Measurements from ENCODE around the genes EIF2A and P2RY14.

- PRO-cap, result no peak
Observed at GRCh38 chr3:150372540-150373159, 35.4 kb upstream of the TSC22D2 start.

DNA sequence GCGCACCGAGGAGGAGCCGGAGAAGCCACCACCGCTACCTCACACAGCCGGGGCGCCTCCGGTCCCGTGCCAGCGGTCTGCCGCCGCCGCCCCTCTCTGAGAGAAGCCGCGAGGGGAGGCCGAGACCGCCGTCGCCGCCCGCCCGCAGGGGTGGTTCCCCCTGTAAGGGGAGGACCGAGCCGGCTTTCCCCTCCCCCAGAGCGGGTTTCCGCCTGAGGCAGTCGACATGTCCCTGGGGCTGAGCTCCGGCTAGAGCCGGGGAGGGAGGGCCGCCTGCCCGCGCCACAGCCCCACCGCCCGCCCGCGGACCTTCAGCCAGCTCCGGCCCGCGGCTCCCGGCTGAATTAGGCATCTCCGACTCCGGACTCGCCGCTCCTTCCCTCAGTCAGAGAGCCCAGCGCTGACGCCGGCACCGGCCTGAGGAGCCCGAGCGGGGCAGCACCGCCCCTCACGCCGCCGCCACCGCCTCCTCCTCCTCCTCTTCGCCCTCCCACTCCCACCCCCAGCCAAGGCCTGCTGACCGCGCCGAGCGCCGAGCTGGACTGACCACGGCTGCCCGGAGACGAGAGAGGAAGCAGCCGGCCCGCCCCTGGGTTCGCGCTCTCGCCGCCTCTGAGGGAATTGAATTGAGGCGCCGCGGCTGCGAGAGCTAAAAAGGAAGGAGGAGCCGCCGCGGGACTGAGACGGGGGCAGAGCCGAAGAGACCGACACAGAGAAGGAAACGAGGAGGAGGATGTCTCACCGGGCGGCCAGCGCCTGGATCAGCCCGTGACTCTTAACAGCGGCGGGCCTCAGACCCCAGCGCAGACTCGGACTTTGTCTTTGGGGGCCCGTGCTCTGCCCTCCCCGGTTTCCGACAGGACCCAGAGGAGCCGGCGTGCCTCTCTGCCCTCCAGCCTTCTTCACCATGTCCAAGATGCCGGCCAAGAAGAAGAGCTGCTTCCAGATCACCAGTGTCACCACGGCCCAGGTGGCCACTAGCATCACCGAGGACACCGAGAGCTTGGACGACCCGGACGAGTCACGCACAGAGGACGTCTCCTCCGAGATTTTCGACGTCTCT lies 677 bp downstream of the TSC22D2 start:
- PRO-cap, result bidirectional peak, plus-strand start at position 252 of the sequence, minus-strand start at position 98 of the sequence; bidirectional peak, plus-strand start at position 545 of the sequence, minus-strand start at position 468 of the sequence

GRCh38 chr3:150441375-150442187 lies 33.5 kb downstream of the TSC22D2 start:
- PRO-cap, result no peak

DNA sequence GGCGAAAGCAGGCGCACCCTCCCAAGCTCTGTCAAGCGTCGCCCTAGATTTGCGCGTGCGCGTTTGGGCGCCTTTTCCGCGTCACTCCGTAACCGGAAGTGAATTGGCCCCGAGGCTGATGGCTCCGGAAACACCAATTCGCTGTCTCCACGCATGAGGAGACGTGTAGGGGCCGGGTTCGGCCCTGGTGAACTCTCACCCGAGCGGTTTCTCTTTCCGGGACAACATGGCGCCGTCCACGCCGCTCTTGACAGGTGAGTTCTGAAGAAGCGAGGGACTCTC lies at the start of gene EIF2A:
Gene EIF2A, plus strand, starts transcription at position 211 of the 282 bp plus-strand sequence.
- PRO-cap, result bidirectional peak, plus-strand start at position 213 of the sequence, minus-strand start outside the sequence

GRCh38 chr3:150607262-150607839 lies 4.2 kb downstream of the SELENOT start:
- PRO-cap, result no peak

DNA sequence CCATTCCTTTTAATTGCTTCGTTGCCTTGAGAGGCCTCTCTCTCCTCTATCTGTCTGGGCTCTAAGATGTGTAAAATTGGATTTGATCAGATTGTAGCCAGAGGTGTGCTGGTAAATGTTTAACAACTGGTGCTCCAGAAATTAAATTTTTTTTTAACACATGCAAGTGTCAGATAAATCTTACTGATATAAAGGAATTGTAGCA lies 25.1 kb upstream of the ERICH6 start:
- PRO-cap, result no peak

- PRO-cap, result no peak
Observed at GRCh38 chr3:150740703-150741358, 22.1 kb downstream of the SIAH2 start.

DNA sequence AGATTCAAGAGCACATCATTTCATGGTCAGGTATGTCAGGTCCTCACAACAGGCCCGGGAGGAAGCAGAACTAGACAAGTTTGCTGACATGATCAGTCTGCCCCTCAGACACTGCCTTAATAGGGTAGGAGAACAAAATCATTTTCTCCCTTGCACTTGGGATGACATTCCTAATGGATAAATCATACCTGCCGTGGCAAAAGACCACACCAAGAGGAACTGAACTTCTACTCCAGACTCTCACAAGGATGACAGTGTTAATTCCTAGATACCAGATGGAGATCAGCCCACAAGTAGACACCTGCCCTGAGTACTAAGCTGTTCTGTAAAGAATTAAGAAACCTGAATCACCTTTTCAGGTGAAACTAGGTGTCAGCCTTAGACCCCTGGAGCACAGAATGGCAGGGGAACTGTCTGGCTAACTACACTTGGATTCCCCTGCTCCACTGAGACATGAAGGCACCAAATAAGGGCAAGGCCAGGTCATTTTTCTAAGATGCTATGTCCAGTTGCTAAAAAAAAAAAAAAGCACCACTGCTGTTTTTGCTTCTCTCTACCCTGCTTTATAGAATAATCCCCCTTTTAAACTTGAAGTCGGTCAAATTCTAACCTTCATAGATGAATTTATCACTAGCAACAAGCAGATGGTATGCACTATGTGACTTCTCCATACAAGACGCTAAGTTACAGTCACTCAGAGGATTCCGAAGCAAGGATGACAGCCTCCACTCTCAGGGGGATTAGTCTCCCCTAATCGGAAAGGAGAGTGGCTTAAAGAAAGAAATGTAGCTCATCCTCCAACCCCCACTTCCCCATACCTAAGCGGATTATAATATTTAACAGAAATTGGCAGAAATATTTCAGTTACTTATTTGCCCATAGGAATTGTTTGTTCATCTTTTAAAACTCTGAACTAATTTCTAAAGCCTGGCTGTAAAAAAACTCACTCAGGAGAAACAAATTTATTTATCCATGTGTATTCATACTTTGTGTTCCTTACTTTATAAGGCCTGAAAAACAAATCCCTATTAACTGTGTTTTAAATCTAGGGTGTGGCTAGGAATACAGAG lies 19.1 kb downstream of the SIAH2 start:
- PRO-cap, result no peak

DNA sequence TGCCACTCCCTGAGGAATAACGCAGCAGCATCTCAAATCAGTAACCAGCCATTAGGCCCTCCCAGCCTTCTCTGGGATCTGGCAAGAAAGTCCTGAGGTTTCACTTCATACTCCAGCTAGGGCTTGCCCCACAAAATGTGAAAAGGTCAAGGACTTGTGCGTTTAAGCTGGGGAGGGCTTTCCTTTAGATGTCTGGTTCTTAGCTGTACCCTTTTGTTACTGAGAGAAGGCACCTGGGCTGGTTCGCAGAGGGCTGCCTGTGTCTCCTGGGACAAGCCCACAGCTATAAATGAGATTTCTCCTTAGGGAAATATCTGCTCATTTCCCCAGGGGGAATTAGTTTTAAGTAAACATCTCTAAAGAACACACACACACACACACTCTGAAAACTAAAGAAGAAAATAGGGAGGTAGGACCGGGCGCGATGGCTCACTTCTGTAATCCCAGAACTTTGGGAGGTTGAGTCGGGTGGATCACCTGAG lies 15.7 kb downstream of the SIAH2 start:
- PRO-cap, result no peak

GRCh38 chr3:150760417-150761281 lies 2.3 kb downstream of the SIAH2 start:
- PRO-cap, result no peak

DNA sequence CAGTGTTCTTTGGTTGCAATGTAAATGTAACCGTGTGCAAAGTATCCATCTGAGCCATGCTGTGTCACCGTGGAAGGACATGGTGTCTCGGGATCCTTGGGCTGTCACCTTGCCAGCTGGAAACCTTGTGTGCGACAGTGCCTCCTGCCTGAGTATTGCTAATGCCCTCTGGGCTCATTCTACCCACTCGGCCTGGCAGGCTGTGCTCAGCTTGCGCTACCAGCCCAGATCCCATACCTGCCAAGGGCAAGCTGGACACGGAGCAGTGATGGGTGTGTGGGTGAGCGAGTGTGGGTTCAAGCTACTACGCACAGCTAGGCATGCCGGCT lies 10.7 kb upstream of the SIAH2 start:
- PRO-cap, result no peak

- PRO-cap, result no peak
Observed at GRCh38 chr3:150779039-150779695, 16.2 kb upstream of the SIAH2 start.

- PRO-cap, result no peak
Observed at GRCh38 chr3:151086500-151087638, 1.4 kb downstream of the MED12L start.

- PRO-cap, result no peak
Observed at GRCh38 chr3:151204532-151205144, 1.6 kb upstream of the GPR171 start.

- PRO-cap, result no peak
Observed at GRCh38 chr3:151275143-151275771, 3.1 kb downstream of the P2RY14 start.

DNA sequence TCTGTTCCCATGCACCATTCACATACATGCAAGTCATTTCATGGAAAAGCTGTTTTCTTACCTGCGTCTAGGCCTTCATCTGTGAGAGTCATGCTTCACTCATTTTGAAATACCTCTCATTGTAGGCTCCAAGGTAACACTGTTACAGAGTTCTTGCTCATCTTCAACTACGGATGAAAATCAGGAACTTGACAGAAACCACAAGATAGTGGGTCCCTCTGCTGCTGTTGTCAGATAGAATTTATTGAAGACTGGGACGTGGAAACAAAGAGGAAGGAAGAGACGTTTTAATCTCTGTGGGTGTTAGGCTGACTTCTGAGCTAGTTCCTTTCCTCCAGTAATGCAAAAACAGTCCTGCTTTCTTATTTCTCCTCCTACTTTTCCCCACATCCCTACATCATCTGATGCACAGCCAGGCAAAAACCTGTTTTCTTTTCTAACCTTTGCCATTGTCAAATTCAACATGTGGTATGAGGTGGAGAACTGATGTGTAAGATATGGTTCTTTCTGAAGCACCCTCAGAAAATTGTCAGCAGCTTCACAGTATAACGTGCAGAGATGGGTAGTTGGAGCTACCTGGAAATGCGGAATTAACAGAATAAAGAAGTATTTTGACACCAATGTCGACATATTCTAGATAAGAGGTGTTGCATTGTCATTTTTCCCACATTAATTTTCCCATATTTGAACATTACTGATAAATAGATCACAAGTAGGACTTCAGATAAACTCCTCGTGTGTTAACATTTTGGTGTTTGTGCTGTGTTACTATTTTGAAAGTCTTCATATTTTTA lies at the start of gene P2RY14:
Gene P2RY14, minus strand, starts transcription at position 317 of the 794 bp plus-strand sequence.
- PRO-cap, result no peak

DNA sequence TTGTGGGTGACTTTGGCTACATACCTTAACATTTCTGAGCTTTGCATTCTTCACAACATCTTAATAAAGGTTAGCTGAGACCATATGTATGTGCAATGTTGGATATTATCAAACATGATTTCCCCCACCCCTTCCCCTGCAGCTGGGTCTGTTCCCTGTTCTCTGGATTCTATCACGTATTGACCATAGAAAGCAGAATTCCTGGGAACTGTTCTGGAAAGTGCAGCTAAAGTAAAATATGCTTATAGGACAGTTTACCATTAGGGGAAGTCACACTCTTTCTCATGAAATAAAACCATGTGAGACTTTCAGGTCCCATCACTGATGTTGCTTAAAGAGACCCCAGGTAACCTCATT lies 16.3 kb downstream of the GPR87 start:
- PRO-cap, result no peak

DNA sequence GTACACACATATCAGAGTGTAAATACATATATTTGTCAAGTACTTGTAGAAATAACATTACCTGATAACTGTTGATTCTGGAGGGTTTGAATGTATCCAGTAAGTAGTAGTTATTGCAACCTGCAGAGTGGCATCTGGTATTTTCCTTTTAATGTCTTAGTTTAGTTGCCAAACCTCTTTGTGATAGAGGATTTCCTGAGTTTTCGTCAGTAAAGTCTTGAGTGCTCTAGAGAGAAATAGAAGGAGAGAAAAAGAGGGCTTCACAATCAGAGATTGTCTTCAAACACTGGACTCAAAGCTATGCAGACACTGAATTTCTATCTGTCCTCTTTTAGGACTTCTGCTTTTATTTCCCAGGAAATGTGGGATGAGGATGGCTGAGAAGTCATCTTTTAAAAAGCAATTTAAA lies 11.2 kb upstream of the P2RY13 start:
- PRO-cap, result no peak

GRCh38 chr3:151442874-151443729 lies 17.8 kb downstream of the IGSF10 start:
- PRO-cap, result no peak

DNA sequence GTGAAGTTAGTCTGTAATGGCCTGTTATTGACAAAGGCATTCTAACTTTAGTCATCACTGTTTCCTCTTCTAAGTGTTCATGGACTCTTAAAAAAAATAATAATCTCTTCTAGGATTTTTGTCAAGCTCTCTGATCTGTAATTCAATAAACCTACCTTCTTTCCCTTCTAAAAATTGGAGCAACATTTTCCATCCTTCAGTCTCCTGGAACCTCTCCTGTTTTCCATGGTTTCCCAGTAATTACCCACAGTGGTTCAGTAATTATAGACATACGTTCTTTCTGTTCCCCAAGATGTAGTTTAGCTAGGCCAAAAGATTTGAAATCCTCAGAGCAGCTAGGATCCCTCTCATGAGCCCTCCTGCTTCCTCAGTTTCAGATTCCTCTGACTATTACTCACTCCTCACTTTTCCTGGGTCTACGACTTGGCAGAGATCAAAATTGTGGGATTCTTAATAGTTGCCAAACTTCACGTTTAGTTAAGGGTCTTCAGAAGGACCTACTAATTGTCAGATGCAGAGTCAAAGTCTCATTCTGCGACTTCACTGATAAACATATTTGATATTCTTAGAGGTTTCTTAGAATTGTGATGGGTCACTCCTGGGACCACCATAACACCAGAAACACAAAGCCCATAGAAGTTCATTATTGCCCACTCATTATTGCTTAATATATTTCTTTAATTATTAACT lies 76.9 kb upstream of the IGSF10 start:
- PRO-cap, result no peak

Data from ascending aorta (tissue), 1 donor.